Bile duct (tissue), 1 donor: ENCODE results near the genes SAMD13 and PKN2.

DNA sequence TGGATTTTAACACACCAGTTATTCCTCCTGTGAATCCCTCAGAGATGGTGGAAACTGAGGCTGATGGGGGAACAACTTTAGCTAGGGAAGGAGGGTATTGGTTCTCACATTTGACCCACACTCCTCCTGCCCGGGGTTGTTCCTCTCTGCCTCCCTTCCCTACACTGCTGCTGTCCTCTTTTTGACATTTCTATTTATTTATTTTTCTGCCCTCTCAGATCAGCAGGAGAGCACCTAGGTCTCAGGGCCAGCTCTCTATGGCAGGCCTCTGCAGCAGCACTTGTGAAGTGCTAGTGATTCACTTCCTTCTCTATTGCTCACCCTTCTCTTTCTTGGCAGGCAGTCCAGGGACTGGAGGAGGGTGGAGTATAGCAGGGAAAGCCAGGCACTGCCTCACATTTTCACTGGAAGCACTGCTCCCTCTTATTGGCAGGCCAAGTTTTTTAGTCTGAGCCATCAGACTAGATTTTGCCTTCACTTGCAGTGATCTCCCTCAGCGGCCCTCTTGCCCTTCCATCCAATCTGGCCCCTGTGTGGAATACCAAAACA lies 847.8 kb downstream of the TTLL7 start:
- PRO-cap = no peak

GRCh38 chr1:84299446-84299738 lies 2.1 kb upstream of the SAMD13 start:
- PRO-cap = no peak

DNA sequence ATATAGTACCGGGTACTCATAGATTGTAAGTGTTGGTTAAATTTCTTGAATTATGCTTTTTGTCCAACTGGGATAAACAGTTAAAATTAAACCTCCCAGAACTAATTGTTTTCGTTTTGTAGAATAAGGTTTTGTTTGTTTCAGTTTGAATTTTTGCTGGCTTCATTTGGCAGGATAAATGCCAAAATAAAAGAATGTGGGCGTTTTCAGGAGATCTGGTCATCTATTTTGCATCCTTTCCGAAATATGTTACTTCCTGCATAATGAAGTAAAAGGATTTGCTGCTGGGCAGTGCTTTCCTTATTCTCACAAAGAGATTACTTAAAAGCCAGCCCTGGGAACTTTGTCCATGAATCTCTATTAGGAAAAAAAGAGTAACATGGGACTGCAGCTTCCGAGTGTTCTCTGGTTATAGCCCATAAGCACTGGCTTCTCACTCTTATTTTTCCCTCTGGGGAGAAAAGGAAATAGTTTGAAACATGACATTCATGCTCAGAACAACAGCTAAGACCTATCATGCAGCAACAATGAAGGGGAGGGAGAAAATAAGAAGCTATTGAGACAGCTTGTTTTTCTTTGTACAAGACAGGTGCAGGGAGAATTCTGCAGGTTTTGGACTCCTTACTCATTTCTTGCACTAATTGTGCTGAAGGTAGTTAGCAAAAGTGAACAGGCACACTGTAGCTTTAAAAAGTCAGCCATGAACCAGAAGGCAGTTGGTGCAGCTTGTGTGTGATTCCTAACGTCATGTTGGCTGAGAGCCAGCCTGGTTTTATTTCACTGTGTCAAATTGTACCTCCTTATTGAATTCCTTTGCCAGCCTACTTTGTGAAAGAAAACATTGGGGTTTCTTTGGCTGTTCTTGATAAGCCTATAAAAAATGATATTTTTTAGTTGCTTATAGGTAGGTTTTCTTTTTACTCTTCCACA lies at the start of gene SAMD13:
Gene SAMD13, plus strand, starts transcription at position 811 of the 930 bp plus-strand sequence.
- PRO-cap = no peak

DNA sequence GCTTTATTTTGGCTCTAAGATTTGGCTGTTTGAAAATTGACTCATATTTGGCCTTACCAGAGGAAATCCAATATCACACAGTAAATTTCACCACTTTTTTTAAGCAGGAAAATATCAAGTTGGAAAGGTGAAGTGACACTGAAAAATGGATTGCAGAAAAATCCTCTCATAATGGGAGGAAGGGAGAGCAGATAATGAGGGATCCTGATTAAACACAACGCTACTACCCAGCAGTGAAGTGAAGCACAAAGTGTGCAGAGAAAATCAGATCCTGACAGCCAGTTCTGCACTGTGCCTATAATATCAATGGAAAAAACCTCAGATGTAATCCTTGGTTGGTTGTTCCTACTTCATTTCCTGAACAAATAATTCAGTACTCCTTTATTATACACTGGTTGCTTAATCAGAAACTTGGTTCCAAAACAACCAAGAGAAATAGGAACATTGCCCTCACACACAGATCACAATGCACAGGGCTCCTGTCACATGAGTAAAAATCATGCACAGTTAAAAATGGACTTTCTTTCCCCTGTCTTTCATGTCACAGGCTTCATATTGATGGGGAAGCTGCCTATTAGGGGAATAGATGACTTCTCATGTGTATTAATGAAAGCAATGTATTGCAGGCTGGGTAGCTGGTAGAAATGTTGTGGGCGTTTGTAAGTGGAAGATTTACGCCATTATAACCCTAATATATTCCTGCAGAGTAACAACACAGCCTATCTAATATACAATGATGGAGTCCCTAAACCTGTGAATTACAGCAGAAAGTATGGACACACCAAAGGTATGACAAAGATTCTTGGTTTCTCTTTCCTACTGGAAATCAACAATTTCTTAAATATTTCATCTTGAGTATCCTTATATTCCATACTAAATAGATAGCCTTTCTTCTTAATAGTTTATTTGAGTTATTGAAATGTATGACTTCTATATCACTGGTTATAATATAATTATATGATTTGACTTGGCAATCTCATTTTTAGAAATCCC lies 9.7 kb downstream of the DNASE2B start:
- PRO-cap = no peak

DNA sequence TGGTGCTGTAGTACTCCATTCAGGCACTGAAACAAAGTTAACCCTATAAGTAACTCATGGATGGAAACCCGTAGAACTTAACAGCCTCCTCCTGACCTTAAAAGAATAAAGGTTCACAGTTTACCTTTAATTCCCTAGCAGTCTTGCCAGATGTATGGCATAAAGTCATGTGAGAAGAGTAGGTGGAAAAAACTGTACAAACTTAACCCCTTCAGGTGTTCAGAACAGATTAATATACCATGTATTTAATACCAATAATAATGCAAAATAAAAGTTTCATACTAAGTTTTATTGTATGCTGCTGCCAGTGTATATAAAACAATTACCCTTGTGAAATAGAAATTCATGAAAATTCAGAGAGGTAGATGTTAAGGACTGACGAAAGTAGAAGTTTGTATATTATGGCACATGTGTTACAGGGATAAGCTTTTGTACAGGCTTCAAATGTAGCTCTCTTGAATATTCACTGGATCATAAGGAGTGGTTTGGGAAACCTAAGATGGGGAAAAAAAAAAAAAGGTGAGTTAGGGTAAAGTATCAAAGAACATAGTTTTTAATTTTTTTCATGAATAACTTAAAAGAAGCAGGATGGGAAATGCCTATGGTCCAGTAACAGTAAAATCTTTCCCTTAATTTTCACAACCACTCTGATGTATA lies 8.0 kb upstream of the SPATA1 start:
- PRO-cap = no peak

DNA sequence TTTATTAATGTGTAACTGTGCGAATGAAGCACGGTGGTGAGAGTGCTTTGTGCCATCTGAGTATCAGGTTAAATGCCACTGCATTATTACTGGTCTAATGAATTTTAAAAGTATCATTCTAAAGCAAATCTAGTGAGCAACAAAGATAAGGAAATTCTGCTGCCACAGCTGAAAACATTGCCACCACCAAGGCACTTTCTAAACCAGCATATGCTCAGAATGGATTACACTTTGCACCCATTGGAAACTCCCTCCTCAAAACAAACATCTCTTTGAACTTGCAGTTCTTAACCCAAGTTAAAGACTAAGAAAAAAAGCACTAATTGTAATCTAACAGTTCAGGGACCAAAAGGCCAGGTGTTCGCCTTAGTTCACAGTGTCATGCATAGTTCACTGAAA lies 30.1 kb upstream of the SSX2IP start:
- PRO-cap = no peak

DNA sequence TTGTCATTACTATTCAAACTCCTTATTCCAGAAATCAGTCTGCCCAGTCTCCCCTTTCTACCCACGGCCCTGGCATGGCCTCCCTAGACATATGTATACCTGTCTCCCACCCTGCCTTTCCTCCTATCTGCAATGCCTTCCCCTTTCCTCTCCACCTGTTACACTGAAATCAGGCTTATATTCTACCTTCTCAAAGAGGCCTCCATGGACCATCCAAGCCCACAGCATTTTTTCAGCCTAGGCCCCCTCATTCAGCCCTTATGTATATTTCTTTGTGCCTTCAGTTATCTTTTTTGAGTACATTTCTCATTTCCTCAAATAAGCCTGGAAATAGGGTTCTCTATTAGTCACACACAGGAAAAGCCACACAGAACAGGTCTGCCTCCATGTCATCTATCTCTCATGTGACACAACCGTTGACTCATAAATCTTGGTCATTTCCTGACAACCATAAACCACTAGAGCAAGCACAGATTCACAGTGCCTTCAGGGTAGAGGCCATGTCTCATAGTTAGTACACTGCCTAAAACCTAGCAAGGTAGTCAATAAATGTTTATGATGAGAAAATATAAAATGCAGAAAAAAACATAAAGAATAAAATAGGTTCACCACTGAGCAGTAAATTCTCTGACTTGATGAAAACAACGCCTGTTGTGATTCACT lies 38.7 kb downstream of the LPAR3 start:
- PRO-cap = no peak

DNA sequence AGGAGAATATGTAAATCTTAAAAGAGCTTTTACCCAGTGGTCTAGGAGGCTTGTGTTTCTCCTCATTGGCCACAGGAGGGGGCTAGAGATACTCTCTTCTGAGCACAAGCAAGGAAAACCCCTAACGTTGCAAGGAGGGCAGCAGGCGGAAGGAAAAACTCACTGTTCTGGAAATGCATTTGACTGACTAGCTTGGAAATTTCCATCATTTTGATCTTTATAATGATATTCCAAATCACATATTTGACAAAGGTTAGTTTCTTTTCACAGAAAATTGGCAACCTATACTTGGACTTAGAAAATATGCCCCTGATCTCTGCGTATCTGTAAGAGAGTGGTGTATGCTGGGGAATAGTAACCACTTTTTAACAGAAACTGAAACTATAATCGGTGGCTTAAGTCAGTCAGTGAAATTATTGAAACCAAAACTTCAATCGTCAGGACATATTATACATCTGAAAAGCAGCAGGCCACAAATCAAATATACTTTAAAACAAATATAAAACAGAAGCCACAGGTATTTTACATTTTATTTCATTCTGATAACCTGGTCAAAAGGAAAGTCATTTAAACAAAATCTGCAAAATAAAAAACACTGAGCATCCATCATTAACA lies 51.8 kb downstream of the MCOLN2 start:
- PRO-cap = unidirectional peak, plus-strand start at position 124 of the sequence; unidirectional peak, plus-strand start at position 158 of the sequence; unidirectional peak, minus-strand start at position 339 of the sequence

- PRO-cap = no peak
Observed at GRCh38 chr1:85307943-85308753, 31.7 kb upstream of the BCL10 start.

DNA sequence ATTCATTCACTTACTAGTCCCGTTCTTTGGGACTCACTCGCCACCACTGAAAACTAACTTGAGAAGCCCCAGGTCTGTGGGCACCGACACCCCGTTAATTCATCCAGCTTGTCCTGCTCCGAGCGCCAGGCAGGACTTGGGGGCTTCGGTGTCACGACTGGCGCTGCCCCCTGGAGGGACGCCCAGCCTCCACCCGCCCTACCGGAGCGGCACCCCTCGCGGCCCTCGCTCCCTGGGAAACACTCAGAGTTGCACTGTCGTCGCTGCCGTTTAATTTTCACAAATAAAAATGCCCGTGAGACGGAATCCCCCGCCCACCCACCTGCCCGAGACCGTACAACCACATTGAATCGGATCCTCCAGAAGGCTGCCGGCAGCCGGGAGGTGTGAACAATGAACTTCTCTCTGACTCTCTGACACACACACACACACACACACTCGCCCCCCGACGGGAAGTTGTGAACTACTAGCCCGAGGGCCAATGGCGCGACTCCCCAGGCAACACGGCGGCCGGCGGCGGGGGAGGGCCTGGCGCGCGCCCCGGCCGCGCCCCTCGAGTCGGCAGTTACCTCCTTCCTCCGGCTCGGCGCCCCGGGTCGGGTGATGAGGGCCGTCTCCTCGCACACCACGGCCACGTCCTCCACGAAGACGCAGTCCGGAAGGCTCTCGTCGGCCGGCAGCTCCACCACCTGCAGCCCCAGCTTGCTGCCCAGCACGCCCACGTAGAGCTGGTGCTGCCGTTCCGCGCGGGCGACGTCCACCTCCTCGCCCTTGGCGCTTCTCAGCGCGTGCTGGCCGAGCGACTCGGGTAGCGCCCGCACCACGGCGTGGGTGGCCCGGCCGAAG lies 562 bp downstream of the DDAH1 start:
- PRO-cap = bidirectional peak, plus-strand start at position 623 of the sequence, minus-strand start at position 465 of the sequence

DNA sequence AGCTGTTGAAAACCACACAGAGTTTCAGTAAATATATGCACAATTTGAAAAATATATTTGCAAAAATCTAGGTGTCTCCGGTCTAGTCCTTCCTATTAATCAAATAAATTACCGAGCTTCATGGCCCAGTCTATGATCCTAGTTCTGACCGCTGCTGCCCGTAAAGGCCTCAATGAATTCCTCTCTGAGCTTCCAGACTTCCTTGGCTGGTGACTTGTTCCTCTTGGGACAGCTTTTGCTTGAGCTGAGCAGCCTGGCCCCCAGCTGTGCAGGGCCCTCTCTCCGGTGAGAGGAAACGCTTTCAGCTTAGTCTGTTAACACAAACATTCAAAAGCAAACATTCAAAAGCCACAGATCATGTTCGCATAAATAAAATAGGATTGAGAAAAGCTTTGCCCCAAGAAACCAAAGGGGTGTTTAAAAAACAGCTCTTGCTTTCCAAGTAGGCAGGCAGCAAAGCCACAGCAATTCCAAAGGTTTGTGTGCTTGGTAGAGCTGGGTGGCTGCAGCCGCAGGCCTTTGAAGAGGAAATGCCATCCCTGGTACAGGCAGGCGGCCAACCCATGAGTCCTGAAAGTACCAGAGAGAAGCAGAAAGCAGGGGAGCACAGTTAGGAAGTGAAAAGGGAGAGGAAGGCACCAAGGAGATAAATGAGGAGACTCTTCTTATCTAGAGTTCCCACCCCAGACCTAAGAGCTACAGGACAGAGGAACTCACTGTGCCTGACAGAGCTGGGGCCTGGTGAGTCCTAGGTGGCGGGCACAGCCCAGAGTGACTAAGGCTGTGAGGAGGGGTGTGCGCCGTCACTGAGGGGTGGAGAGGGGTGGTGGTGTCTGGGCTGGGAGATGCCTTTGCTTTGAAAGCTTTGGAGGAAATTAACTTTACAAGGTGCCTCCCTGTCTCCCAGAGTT lies 48.3 kb downstream of the CCN1 start:
- PRO-cap = no peak

DNA sequence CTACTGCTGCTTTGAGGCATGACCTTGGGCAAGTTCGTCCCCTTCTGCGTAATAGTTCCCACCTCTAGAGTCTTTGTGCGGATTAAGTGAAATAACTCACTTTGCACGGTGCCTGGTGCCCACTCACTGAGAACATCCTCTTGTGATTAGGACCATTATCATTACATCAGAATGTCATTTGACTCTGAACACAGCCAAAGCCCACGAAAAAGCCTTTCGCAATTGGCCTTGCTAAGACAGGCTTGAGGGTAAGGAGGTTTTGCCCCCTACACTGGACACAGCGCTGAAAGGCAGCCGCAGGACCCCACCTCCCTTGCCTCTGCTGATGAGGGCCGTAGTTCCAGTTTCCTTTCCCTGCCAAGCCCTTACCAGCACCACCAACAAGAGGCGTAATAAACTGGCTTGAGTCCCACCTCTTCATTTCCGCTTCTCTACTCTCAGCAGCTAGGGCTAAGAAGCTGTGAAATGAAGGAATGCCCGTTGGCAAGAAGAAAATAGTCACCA lies 52.9 kb downstream of the SH3GLB1 start:
- PRO-cap = no peak

DNA sequence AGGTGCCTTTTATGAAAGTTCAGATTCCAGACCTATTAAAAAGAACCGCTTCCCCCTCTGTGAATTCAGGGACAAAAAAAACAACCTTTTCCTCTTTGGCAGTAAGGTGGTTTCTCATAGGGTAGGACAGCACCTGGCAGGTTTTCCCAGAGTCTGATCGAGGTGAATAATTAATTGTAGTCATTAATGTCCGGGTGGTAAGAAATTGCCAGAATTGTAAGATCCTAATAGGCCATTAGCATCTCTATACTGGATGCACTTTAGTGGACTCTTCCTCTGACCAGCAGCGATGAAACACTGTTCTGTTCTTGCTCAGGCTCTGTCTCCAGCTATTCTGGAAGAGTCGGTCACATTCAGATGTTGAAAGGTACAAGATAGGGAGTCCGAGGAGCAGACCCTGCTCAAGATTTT lies 70.4 kb downstream of the SH3GLB1 start:
- PRO-cap = no peak

DNA sequence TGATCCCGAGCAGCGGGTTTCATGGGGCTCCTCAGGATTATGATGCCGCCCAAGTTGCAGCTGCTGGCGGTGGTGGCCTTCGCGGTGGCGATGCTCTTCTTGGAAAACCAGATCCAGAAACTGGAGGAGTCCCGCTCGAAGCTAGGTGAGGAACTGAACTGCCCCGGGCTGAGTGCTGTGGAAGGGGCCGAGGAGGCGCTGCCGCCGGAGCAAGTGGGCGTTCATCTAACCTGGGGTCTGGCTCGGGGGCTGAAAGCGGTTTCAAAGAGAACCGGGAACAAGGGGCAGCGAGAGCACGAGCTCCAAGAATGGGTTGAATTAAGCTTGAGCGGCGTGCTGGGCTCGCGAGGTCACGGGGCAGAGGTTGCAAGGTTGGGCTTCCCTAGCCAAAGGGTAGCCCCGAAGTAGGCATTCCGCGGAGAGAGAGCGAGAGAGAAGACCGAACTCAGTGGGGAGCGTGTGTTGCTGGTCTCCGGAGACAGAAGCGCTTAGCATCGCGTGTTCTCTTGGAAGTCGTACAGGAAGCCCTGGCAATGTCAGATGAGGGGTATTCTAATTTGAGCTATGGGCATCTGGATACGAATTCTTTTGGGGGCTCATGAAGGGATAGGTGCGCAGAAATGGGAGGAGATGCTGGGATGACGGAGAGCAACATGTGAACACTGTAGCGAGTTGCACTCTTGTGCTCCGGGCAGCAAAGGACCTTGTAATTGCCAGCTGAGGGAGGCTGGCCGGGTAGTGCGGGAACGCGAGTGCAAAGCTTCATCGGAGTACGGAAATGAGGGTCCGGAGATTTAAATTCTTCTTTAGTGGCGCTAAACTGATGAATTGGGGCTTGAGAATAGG lies 804 bp downstream of the HS2ST1 start:
- PRO-cap = bidirectional peak, plus-strand start at position 411 of the sequence, minus-strand start at position 310 of the sequence; bidirectional peak, plus-strand start at position 707 of the sequence, minus-strand start at position 682 of the sequence

DNA sequence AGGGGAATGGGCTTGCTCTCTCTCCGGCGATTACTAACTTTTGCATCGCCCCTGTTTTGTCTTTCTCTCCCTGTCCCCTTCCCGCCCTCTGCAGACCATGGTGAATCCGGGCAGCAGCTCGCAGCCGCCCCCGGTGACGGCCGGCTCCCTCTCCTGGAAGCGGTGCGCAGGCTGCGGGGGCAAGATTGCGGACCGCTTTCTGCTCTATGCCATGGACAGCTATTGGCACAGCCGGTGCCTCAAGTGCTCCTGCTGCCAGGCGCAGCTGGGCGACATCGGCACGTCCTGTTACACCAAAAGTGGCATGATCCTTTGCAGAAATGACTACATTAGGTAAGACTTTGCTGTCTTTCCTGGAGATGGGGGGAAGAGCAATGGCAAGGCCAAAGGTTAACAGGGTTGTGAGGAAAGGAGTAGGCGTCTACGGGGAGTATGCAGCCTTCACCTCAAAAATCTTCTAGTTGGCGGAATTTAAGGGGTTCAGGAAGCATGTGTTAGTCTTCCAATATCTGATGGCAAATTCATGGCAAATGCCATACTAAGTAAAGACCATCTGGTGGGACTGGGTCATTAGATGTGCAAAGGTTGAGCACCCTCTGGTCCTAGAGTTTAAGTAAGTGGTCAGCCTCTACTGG lies 3.4 kb downstream of the LMO4 start:
- PRO-cap = no peak

GRCh38 chr1:87333555-87334180 lies 5.0 kb downstream of the LMO4 start:
- PRO-cap = bidirectional peak, plus-strand start at chr1:87333885, minus-strand start at chr1:87333803

DNA sequence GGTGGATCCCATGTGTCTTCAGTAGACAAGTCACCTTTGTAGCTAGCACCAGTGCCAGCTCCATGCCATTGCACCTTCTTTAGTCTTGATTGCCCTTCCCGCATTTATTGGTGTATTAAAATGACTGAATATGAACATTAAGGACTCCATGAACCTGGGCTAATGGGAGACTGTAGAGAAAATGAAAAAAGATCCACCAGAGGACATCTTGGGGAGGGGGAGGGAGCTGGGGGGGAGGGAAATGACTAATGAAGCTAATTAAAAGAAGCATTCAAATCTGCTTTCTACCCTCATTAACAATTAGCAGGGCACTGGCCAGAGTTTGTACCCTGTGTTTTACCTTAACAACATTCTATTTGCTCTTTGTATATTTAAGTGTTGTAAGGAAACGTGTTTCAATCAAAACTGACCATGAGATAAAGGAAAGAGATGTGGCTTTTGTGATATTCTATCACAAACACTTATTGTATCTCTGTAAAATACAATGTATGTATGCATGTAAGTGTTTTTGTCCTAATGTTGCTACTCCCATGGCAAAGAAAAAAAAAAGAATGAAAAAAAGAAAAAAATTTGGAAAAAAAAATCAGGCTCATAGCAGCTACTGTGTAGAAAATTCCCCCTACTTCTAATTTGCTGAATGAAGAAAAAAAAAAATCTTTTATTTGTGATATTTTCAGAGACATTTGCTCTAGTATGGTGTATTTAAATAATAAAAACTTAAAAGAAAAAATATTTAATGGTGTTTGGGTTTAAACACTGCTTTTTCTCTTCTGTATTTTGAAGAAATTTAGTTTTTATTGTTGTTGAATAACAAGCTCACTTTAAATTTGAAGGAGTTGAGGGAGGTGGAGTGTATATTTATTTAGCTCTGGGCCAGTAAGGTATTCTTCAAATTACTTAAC lies 16.4 kb downstream of the LMO4 start:
- PRO-cap = no peak

DNA sequence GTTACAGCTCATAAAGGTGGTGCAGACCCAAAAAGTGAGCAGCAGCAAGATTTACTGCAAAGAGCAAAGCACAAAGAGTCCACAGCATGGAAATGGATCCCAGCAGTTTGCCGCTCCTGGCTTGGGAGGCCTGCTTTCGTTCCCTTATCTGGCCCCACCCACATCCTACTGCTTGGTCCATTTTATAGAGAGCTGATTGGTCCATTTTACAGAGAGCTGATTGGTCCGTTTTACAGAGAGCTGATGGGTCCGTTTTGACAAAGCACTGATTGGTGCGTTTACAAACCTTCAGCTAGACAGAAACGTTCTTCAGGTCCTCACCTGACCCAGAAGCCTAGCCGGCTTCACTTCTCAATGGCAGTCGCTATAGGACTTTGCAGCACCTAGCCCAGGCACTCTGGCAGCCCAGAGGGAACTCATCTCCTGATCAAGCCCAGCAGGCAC lies 200.1 kb downstream of the LMO4 start:
- PRO-cap = no peak

DNA sequence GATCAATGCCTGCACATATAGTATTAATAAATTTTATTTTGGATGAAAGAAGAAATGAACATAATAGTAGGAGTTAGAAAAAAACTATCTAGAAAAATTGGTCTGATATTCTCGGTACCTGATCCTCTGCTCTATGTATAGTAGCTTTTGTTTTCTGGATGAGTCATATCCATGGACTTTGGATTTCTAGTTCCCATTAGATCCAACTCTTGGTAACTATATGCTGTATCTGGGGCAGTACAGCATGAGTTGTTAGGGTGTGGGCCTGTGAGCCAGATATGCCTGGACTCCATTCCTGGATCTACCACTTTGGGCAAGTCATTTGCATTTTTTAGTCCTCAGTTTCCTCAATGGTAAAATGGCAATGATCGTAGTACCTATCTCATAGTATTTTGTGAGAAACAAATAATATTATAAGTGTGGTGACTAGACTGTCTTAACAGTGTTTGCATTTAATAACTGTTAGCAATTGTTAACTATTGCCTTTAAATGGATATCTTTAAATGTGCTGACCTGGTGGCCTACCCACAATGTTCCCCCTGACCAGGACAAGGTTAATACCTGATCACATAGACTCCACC lies 372.1 kb upstream of the PKN2 start:
- PRO-cap = no peak

GRCh38 chr1:88683926-88684842 lies at the start of gene PKN2:
Gene PKN2 (plus strand): TSS chr1:88684273.
- PRO-cap = bidirectional peak, plus-strand start at chr1:88684245, minus-strand start at chr1:88683964; unidirectional peak, plus-strand start at chr1:88684539